ENCODE results near the gene NDST4.

DNA sequence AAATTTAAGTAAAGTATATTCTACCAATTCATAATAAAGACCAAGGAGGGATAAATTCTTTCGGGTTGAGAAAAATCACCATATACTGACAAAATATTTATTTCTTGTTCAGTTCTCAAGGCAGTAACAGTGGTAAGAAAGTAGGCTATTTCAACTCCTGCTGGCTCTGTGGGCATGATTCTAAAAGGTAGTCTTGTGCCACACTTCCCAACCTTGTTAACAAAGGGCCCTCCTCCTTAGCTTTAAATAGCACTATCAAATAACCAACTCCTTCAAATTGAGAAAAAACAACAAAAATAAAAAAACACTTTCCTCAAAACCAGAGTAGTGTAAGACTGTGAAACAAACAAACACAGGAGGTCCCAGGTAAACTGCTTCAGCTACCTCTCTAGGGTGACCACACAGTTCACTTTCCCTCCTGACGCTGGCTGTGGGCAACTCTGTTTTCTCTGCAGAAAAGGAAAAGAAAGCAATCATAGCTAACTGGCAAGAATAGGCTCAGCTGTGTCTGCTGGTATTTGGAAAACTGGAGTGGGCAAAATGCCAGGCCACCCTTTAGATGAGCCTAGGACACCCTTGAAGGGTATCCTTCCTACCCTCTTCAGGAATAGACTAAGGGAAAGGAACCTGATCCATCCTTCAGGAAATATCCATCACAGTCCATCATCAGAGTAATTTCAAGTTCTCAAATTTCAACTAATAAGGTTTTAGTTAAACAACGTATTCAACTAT lies 61.1 kb downstream of the CAMK2D start:
- PRO-cap, result no peak

DNA sequence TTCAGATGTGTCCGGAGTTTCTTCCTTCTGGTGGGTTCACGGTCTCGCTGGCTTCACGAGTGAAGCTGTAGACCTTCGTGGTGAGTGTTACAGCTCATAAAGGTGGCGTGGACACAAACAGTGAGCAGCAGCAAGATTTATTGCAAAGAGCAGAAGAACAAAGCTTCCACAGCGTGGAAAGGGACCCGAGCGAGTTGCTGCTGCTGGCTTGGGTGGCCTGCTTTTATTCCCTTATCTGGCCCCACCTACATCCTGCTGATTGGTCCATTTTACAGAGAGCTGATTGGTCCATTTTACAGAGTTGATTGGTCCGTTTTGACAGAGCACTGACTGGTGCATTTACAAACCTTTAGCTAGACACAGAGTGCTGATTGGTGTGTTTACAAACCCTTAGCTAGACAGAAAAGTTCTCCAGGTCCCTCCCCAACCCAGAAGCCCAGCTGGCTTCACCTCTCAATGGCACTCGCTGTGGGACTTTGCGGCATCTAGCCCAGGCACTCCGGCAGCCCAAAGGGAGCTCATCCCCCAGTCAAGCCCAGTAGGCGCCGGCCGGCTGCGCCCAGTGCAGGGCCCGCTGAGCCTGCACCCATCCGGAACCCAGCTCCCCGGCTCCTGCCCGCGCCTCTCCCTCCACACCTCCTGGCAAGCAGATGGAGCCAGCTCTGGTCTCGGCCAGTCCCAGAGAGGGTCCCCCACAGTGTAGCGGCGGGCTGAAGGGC lies 117.0 kb upstream of the UGT8 start:
- PRO-cap, result no peak

GRCh38 chr4:114491588-114491890 lies 107.1 kb upstream of the UGT8 start:
- PRO-cap, result unidirectional peak, minus-strand start at chr4:114491702

DNA sequence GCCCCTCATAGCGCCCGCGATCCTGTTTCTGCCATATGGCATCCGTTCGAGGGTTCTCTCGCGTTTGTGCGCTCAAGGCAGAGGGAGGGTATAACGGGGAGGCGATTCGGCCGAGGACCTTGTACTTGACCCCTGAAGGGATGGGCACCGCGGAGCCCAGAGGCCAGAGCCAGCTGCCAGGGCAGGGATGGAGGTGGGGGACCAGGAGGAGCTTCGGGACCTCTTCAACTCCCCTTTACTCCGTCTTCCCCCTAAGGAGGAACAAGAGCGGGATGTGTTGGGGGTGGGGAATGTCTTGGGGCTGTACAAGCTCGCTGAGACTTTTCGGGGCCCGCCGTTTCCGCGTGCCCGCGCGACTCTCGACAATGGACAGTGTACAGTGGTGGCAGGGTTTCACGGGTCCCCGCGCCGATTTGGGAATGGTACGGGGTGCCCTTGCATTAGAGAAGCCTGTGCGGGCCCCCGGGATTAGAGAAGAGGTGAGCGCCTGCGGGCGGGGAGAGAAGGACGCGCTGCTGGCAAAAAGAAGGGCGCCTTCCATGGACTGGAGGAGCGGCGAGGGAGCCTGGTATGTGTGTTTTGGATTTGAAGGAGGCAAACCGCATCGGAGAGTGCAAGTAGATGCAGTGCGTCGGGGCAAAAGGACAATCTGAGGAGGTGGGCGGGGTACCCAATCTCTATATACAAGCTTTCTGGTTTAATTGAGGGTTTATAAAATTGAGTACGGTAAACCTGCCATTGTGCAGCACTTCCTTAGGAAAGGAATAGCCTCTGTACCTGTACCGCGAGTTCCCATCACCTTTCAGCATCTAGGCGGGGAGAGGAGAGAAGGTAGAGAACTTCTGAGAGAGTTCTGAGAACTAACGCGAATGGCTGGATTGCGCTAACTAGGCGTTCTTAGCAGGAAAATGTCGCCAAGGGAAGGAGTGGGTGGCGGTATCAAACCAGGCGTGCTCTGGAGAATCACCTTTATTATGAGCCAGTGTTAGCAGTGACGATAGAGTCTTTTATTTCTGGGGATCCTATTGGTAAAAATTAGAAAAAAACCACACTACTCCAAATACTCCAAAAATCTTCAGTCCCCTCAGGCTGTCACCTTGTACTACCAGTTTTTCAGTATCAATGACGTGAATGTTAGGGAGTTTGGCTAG lies 987 bp downstream of the UGT8 start:
- PRO-cap, result no peak

GRCh38 chr4:115113353-115114228 lies at the start of gene NDST4:
Gene NDST4 (minus strand): TSS chr4:115113620.
- PRO-cap, result no peak

DNA sequence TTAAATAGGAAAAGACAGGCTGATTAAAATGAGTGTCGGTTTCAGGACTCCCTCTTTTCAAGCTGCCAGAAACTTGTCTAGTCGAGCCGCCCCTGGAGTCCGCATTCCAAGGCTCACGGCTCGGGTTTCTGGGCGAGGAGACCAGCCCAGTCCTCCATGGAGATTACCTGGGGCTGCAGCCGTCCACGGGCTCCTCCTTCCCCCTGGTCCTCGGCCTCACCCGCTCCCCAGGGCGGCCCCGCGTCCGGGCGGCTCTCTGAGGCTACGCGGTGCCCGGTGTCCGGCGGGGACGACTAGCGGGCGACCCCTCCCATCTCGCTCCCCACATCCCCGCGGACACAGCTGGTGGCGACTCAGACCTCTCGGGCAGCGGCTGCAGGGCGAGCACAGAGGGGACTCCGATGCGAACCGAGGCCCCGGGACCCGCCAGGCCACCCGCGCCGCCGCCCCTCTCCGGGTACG lies 159.5 kb downstream of the TRAM1L1 start:
- PRO-cap, result no peak

- PRO-cap, result no peak
Observed at GRCh38 chr4:118265343-118266283, 87.2 kb downstream of the PRSS12 start.

DNA sequence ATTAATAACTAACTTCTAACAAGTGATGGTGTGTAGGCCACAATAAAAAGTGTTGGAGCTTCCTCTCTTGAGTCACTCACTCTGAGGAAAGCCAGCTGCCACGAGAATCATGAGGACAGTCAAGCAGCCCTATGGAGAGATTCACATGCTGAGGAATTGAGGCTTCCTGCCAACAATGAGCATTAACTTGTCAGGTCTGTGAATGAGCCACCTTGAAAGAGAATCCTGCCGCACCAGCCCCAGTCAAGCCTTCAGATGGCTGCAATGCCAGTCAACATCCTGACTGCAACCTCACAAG lies 76.7 kb downstream of the PRSS12 start:
- PRO-cap, result no peak

- PRO-cap, result no peak
Observed at GRCh38 chr4:118351825-118352625, 778 bp downstream of the PRSS12 start.

DNA sequence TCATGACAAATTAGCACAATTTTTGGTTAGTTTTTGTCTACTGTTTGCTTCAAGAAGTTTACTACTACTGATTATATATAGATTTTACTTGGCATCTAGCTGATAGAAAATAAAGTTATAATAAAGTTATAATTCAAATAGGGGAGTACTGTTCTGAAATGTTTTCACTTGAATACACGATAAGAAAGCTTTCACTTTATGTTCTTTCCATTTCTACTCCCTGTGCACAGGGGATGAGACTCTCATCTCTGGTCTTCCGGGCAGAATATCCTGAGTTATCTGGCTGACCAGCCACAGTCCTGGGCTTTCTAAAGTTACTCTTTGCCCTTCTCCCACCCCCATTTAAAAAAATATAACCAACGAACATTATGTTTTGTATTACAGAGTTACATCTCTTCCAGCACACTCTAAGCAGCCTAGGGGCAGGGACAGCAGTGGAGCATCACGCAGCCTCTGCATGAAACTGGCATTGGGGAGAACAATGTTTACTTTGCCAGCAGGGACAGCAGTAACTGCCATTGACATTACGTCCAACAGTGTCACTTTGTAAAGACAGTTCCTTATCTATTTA lies 64.2 kb downstream of the METTL14 start:
- PRO-cap, result no peak

DNA sequence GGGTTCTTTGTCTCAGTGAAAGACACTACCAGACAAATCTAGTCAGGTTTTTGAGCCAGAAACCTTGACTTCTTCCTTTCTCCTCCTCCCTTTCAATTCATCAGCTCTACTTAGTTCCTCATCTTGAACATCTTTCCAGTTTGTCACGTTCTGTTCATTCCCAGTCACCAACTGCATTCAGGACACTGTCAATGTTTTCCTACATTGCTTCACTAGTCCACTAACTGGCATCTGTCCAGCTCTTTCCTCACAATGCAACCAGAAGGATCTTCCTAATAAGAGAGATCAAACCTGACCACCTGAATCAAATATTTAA lies 52.5 kb downstream of the SYNPO2 start:
- PRO-cap, result no peak

DNA sequence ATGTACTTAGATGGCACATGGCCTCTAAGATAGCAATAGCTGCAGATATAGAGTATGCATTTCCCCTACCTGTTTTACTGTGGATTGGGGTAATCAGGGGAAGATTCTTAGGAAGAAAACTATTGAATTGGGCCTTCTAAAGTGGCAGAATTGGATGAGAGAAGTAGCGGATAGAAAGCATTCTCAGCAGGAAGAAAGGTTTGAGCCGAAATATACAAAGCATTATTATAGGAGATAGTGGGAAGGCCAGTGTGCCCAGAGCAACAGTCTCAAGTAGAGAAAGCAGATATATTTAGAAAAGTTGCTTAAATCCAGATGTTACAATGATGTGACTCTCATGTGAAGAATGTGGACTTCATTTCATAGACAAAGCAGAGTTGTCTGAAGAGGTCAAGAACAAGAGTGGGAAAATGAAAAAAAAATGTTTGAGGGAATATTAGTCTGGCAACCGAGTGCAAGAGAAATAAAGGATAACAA lies 66.8 kb downstream of the SYNPO2 start:
- PRO-cap, result no peak

- PRO-cap, result no peak
Observed at GRCh38 chr4:118967787-118968742, 79.4 kb downstream of the SYNPO2 start.

GRCh38 chr4:118968743-118969040 lies 80.0 kb downstream of the SYNPO2 start:
- PRO-cap, result no peak

DNA sequence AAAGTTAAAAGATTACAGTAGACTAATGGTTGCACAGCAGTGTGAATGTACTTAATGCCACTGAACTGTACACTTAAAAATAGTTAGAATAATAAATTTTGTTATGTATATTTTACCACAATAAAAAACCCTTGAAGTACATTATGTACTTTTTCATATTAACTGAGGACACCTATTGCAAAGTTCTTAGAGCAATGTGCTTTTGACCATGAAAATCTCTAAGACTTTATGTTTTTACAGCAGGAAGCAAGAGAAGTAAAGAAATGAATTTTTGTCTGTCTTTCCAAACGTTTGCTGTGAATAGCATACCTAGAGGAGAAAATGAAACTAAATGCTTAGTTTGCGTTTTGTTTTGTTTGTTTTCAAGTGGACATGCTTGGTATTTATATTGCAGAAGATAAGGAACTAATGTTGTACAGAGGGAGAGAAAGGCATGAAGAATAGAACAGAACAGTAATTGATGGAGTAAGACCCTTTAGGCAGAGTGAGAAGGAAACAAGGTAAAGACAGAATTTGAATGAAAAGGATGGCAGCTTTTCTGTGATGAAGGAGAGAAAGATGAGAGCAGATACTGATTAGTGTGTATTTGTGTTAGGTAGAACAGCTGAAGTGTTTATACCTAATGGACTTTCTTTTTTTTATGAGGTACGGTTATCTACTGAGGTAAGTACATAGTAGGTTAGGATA lies 15.6 kb downstream of the C4orf3 start:
- PRO-cap, result unidirectional peak, plus-strand start at position 414 of the sequence

GRCh38 chr4:119954477-119954984 lies 112.1 kb downstream of the MAD2L1 start:
- PRO-cap, result no peak

DNA sequence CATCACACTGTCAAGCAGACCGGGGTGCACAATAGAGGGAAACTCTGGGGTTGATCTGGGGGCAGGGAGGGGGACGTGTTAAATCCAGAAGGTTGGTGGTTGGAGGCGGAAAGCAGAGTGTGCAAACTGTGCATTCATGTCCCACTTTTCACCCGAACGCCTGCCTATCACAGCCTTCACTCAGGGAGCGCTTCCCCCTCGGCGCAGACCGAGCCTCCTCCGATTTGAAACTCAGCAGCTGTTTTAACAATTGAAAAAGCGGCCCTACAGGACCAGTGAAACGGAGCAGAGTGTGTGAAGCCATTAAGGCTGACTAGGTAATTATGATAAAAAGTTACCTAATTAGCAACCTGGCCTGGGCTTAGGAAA lies 625 bp upstream of the NDNF start:
- PRO-cap, result no peak

GRCh38 chr4:121221651-121222132 lies 57.6 kb upstream of the TNIP3 start:
- PRO-cap, result bidirectional peak, plus-strand start at chr4:121221873, minus-strand start at chr4:121221738

DNA sequence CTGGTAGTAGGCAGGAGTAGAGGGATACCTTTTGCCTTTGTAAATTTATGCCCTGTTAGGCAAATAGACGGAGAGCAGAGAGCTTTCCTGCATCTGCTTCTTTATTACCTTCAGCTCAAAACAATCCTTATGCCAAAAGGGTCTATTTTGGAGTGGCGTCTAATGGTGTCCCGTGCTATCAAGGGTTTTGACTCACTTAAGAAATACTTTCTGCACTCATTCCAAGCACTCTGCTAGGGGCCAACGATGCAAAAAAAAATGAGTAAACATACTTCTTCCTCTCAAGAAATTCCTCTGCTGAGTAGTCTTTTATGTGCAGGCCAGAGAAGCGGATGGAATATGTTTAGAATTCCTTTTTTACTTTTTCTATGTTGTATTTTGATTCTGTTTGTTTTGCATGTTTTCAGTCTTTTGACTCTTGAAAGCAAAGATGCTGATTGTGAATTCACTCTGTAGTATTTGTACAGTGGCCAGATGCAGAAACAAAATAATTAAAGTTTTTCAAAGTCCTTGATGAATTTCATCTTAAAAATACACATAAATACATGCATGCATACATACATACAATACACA lies 131.7 kb downstream of the ANXA5 start:
- PRO-cap, result no peak

GRCh38 chr4:121950736-121951872 lies 756 bp downstream of the TRPC3 start:
- PRO-cap, result bidirectional peak, plus-strand start at chr4:121950993, minus-strand start at chr4:121950858